HCT116 (cell line): ENCODE data around the gene MARCHF5.

DNA sequence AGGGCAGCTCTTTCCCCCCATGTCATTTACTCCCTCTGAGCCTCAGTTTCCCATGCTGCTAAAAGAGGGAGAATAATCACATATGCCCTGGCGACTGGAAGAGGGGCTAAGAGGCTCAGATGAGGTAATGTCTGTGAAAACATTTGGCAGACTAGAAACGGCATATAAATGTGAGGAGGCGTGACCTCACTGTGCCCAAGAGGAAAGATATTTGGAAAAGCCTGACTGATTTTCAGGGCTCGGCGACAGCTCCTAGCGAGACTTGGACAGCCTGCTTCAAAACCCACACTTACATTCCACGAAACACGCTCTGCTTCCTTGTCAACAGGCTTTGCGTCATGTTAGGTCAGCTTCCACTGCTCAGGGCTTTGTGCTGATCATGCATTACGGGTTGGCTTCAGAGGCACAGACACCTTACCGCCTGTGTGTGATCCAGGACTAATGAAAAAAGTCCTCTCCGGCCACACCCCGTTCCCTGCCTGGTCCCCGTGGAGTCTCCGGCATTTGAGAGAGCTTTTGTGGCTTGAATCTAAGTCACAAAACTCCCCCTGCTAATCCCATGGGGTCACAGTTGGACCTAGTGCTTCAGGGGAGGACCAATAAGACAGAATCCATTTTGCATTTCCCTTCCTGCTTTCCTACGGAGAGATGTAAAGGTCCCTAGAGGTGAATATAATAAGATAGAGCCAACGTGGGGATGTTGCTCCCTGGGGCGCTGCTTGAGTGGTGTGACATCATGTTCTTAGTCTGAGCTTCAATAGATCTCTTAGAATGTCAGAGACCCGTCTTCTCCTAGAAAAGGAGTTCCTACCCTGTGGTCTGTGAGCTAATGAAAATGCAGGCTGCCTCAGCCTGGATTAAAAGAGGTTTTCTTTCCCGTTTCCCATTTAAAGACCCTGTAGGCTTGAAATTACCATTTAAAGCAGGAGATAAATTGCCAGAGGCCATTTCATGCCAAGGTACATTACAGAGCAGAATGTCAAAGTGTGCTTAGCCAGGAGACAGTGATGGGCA, 25.5 kb downstream of the FGFBP3 start:
- RRBS: no CpG with 5 or more reads among the region's 20 CpGs

DNA sequence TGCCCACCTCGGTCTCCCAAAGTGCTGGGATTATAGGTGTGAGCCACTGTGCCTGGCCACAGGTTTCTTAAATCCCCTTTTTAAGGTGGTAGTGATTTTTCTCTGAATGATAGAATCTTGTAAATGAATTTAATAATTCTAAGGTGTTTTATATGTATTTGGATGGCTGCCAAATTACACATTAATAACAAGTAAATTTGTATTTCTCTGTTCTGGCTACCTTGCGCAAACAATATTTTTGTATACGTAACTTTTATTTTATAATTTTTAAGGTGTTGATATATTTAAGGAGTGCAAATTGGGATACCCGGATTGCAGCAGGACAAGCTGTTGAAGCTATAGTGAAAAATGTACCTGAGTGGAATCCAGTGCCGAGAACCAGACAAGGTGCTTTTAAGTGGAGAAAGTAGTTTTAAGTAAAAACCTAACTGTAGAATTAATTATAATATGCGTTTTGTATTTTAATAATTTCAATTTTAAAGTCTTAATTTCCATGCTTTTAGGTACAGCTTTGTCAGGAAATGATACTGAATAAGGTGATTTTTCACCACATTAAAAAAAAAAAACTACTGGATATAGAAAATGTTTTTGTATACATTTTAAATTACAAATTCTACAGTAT, 16.2 kb downstream of the BTAF1 start:
- RRBS: no CpG with 5 or more reads among the region's 6 CpGs

DNA sequence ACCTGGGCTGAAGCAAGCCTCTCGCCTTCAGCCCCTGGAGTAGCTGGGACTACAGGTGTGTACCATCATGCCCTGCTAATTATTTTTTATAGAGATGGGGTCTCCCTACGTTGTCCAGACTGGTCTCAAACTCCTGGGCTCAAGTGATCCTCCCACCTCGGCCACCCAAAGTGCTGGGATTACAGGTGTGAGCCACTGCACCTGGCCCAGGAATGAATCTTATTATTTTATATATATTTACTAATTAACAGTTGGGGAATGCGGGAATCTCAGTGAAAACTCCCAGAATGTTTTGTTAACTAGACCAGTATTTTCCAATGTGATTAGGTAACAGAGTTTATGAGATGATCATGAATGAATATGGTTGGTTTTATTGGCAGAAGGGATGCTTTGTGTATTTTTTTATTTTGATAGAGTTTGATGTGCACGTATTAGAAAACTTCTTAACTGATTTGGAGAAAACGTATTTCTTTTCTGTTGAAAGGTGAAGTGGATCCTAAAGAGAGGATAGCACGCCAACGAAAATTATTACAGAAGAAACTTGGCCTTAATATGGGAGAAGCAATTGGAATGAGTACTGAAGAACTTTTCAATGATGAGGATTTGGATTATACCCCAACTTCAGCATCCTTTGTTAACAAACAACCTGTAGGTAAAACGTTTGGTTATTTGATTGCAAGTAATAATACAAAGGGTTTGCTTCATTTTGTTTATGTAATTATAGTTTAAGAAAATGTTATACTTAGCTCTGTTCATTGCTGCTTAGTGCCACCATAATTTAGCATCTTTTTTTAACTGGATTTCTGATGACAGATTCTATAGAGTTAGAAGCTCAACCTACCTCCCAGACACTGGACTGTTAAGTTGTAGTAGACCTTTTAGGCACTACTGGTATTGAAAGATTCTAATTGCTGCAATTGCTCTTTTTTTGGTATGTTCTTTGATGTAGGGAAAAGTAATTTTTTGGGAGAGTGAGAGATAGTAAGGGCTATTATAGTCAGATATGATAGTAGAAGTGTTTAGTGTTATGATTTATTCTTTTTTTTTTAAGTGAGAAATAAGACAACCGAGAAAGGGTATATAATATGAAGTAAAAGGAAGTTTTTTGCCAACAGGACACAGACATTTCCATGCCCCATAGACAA, 27.7 kb downstream of the BTAF1 start:
- RRBS: no CpG with 5 or more reads among the region's 10 CpGs

DNA sequence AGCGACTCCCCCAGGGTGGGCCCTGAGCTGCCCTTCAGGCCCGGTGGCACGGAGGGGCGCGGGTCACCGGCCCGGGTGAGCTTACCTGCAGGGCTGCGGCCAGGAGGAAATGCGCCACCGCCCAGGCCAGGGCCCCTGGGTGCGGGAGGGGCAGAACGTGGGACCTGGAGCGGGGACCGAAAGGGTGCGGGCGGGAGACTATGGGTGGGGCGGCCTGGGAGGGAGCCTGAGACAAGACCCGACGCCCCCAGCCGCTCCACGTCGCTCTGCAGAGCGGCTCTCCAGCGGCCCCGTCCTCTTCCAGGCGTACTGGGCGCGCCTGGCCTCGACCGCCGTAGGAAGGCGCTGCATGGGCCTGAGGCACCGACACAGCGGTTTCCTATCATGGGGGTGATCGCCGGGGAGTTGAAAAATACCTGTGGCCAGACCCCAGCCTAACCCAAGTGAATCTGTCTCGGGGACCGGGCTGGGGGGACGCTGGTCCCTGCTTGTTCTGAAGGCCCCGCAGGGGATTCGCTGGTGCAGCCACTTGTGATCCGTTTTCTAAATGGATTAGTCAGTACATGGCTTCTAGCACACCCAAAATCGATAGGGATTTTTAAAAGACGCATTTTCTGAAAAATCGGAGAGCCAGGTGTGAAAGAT, 122.3 kb downstream of the BTAF1 start:
- RRBS: 97% methylated on average over 3 of the region's 45 CpGs

- RRBS: no CpG with 5 or more reads among the region's 7 CpGs
These were observed 179.2 kb downstream of the BTAF1 start for GRCh38 chr10:92102577-92103399.

- RRBS: 2% methylated on average over 37 of the region's 93 CpGs
These were observed at the start of gene MARCHF5 for GRCh38 chr10:92290814-92291964. Gene MARCHF5 (plus strand): TSS chr10:92291167.

- RRBS: no CpG with 5 or more reads among the region's 17 CpGs
These were observed 1.0 kb downstream of the MARCHF5 start for GRCh38 chr10:92291965-92292459.

DNA sequence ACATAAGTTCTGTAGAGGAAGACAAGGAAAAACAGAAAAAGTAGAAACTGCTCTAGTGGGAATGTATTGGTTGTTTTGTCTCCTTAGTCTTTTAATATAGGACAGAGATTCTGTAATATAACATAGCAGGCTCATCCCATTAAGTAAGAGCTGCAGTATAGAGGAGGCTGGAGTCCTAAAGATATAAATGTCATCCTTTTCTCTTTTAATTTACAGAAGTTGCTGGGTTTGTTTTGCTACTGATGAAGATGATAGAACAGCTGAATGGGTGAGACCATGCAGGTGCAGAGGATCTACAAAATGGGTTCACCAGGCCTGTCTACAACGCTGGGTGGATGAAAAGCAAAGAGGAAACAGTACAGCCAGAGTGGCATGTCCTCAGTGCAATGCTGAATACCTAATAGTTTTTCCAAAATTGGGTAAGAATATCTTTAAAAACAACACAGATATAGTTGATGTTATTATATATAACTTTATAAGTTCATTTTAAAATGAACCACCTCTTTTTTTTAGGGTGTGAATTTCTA, 20.0 kb downstream of the MARCHF5 start:
- RRBS: no CpG with 5 or more reads among the region's 1 CpG

- RRBS: no CpG with 5 or more reads among the region's 3 CpGs
These were observed 116.8 kb downstream of the MARCHF5 start for GRCh38 chr10:92407809-92408154.

DNA sequence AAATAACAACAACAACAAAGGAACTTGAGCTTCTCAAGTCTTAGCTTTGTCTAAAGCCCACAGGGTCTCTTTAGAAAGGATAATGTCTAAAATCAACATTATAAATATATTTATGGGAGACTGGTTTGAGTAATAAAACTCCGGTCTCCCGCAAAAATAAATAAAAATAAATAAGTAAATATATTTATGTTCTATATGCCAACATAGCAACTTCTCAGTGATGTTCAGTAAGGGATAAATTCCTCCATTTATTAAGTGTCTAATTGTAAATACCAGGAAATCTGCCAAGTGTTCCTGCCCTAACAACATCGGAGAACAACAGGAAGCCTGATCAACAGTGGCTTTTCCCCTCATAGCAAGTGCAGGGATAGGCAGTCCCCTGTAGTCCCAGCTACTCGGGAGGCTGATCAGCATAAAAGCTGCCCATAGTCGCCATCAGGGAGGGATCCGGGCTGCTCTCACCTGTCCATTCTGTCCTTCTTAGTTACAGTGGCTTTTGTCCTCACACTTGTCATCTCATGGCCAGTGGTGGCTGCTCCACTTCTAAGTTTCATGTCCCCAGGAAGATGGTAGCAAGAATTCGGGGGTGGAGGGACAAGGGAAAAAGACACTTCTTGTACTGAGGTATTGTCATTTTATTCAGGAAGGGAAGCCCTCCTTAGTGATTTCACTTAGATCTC, 141.3 kb downstream of the IDE start:
- RRBS: no CpG with 5 or more reads among the region's 7 CpGs

- RRBS: no CpG with 5 or more reads among the region's 4 CpGs
These were observed 35.6 kb downstream of the IDE start for GRCh38 chr10:92538217-92538749.

GRCh38 chr10:93071599-93072766, 1.7 kb upstream of the CYP26A1 start:
- RRBS: 87% methylated on average over 21 of the region's 70 CpGs

DNA sequence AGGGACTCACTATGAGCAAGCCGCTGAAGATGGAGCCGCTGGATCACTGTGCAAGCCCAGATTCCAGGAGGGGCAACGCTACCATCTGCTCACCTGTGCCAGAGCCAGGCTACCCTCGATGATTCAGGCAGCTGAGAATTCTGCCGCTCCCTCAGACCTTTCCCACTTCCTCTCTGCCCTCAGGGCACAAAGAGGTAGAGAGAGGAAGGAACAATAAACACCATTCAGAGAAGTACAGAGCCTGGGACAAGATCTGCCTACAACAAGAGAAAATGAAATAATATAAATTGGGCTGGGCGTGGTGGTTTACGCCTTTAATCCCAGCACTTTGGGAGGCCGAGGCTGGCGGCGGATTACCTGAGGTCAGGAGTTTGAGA, 98.1 kb downstream of the MYOF start:
- RRBS: no CpG with 5 or more reads among the region's 10 CpGs

GRCh38 chr10:93393160-93393801, 88.9 kb downstream of the MYOF start:
- RRBS: 98% methylated on average over 1 of the region's 8 CpGs

GRCh38 chr10:93468337-93469089, 13.6 kb downstream of the MYOF start:
- RRBS: no CpG with 5 or more reads among the region's 6 CpGs

- RRBS: no CpG with 5 or more reads among the region's 7 CpGs
These were observed 8.0 kb downstream of the MYOF start for GRCh38 chr10:93473920-93474773.

DNA sequence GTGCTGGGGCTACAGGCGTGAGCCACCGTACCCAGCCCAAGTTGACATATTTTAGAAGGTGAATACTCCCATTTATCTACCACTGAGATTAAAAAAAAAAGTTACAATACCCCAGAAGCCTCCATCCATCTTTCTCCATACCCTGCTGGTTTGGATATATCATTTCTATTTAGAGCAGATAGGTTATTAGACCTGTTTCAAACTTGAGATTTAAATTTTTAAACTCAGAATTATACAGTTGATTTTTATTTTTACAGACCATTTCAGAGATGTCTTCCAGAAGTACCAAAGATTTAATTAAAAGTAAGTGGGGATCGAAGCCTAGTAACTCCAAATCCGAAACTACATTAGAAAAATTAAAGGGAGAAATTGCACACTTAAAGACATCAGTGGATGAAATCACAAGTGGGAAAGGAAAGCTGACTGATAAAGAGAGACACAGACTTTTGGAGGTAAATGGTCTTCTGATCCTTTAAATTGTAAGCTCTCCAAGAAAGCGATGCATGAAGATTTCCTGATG, 3.4 kb downstream of the CEP55 start:
- RRBS: no CpG with 5 or more reads among the region's 5 CpGs

- RRBS: no CpG with 5 or more reads among the region's 7 CpGs
These were observed 12.4 kb downstream of the FFAR4 start for GRCh38 chr10:93578893-93579275.

DNA sequence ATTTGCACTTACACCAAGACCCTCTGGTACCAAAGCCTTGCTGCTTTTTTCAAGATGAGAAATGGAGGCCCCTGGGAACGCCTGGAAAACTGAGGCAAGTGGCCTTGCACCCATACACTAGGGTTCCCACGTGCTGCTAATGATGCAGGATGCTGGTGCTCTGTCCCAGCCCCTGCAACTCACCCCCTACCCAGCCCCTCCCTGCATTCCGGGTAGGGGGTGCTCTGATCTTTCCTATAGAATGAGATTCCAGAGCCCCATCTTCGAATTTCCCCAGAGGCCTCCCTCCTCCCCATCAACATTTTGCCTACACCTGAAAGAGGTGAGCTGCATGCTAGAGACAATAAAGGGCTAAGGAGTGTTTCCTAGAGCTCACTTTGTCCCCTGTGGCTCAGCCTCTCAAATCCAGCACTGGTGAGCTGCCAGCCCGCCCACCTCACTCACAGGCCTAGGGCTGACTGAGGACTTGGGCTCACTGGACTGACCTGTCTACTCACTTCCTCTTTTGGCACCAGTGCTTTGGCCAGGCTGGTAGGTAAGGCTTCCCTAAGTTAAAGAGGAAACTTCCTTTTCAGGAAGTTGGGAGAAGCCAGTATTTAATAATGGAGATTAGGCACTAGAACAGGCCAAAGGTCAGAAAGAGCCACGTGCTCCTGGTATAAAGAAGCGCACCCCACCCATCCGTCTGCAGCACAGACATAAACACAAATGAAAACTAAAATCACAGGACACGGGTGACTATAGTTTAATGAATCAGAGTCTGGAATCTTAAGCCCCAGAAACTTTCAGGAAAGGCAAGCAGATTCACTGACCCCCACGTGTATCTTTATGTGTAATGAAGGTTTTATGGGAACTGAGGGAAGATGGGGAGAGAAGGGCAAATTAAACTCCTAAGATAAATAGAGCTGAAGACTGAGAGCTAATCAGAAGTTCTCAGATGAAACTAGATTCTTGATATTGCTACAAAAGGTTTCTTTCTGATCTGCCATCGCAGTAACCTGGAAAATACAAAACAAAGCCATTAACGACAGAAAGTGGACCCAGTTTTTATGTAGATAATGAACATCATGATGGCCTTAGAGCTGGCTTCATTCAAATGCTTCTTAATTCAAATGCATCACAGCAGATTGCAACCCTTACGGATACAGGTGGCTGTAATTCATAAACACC, 9.5 kb downstream of the RBP4 start:
- RRBS: no CpG with 5 or more reads among the region's 13 CpGs

- RRBS: no CpG with 5 or more reads among the region's 2 CpGs
These were observed 679 bp downstream of the FRA10AC1 start for GRCh38 chr10:93701825-93702000.